Mesenchymal stem cell of Wharton's jelly (primary cell): ENCODE results near the gene FOXC2.

GRCh38 chr16:85662954-85663691 lies 25.6 kb downstream of the GINS2 start:
- CAGE, long polyA plus RNA: no peak

GRCh38 chr16:85667738-85668469 lies 20.9 kb downstream of the GINS2 start:
- CAGE, long polyA plus RNA: no peak

- CAGE, long polyA plus RNA: no peak
Observed at GRCh38 chr16:85675133-85675595, 13.6 kb downstream of the GINS2 start.

DNA sequence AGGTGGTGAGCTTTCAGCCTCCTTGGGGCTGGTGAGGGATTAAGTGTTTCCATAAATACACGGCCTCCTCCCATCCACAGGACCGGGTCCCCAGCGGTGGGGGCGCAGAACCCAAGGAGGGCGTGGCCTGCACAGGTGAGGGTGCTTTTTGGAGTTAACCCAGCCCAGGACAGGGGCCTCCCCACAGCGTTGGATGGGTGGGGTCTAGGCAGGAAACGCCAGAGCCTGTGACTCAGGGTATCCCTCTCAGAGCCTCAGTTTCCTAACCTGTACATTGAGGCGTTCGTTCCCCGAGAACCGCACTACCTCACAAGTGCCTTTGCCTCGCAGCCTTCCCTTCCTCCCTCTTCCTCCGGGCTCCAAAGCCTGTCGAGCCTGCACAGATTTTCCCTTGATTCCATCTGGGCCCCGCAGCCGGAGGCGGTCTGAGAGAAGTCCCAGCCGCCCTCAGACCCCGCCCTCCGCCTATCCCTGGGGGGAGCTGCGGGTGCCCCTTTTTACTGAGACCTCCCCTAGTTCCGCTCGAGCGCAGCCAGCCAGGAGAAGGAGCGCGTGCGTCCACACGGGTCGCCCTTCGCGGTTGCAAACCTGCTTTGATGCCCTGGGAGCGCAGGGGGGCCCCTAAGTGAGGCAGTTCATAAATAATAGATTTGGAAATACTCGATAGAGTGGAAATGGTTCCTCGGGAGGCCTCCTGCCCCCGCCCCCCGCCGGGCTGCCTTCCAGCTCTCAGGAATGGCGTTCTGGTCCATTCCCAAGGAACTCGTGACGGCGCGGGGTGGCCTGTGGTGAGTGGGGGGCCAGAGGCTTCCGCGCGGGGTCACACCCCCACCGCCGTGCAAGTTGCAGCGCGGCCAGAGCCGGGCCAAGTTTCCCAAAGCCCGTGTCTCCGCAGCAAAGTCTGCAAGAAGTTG lies 791 bp downstream of the C16orf74 start:
- CAGE, long polyA plus RNA: no peak

GRCh38 chr16:85759051-85759501 lies 8.2 kb upstream of the C16orf74 start:
- CAGE, long polyA plus RNA: no peak

GRCh38 chr16:85847481-85848298 lies 48.2 kb downstream of the COX4I1 start:
- CAGE, long polyA plus RNA: no peak

DNA sequence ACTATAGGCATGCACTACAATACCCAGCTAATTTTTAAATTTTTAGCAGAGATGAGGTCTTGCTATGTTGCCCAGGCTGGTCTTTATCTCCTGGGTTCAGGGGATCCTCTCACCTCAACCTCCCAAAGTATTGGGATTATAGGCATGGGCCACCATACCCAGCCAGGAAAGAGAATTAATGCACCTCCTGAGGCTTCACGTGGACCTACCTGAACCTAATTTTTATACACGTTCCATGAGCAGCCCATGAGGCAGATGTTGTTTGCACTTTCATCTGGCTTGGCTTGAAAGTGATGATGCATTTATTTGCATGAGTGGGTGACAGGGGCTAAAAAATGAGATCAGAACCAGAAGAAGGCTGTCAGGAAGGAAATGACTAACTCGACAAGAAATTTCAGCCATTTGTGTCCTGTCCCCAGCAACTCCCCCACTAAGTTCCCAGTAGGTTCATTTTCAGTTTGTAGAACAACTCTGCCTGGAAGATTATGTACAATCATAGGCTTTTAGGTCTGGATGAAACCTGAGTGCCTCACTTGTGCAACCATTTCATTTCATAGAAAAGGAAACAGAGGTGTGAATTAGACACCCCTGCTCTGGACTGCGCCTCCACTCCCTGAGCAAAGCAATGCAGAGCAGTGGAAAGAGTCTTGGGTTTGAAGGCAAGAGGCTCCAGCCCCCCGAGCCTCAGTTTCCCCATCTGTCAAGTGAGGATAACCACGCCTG lies 10.2 kb upstream of the IRF8 start:
- CAGE, long polyA plus RNA: no peak

- CAGE, long polyA plus RNA: no peak
Observed at GRCh38 chr16:85903338-85904239, 4.6 kb downstream of the IRF8 start.

- CAGE, long polyA plus RNA: no peak
Observed at GRCh38 chr16:85911062-85911798, 12.3 kb downstream of the IRF8 start.

DNA sequence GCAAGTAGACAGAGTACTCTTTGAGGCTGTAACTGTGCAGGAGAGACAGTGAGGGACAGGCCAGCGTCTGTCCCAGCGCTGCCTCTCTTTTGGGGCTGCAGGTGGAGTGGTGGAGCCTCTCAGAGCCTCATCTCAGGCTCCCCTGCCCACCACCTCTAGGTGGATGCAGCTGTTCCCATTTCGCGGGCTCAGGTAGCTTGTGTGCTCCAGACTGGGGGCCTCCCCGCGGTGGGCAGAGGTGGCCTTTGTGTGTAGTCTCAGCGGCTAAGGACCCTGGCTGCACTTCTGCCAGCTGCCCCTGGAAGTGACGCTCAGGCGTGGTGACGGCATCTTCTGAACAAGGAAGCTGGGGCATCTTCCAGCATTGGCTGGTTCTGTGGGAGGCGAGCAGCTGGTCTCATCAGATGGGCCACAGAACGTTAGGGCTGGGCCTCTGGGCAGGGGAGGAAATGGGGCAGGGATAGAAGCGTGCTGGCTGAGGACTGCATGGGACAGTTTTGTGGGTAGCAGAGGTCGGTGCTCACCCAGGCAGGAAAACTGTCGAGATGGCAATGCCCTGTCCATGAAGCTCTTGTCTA lies 16.1 kb downstream of the IRF8 start:
- CAGE, long polyA plus RNA: no peak

GRCh38 chr16:85947543-85948335 lies 48.8 kb downstream of the IRF8 start:
- CAGE, long polyA plus RNA: no peak

DNA sequence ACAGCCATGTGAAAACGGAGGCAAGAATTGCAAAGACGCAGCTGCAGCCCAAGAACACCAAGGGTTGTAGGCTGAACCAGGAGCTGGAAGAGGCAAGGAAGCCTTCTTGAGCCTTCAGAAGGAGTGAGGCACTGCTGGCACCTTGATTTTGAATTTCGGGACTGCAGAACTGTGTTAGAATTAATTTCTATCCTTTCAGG lies 243.3 kb downstream of the IRF8 start:
- CAGE, long polyA plus RNA: no peak

- CAGE, long polyA plus RNA: no peak
Observed at GRCh38 chr16:86157885-86158368, 259.0 kb downstream of the IRF8 start.

GRCh38 chr16:86243999-86244727 lies 266.2 kb upstream of the FOXF1 start:
- CAGE, long polyA plus RNA: no peak

DNA sequence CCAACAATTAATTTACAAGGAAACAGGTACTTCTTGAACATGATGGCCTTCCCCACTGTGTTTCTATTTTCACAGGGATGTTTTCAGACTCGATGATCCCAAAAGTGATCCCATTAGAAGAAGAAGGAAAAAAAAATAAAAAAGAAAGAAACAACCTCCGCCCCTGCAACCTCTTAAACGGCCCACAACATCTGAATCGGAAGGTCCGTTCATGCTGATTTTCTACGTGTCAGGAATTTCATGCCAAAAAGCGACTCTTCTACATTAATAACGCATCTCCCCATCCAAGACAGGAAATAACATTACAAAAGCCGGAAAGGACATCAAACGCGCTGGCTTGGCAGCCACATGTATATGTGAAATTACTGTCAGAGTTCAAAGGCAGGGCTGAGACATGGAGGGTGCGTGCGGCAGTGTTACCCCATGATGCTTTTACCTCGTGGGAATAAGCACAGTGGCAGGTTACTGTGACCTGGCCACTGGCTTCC lies 120.9 kb upstream of the FOXF1 start:
- CAGE, long polyA plus RNA: no peak

DNA sequence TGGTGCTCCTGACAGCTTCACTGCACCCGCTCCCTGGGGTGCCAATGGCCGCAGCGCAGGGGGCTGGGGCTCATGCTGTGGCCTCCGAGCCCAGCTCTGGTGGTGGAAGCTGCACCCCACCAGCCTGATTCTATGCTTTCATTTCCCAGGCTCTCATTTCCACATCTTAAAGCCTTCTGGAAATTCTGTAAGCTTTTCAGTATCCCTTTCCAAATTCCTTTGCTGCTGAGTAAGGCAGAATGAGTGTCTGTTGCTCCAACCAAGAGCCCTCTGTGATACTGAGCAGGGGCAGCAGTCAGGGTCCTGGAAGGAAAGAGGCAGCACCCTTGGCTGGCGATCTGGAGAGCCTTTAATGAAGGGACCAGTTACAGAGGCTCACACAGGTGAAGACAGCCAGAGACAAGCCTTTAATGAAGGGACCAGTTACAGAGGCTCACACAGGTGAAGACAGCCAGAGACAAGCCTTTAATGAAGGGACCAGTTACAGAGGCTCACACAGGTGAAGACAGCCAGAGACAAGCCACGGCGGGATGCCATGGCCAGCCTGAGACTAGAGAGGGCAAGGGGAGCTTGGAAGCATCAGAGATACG lies 79.4 kb upstream of the FOXF1 start:
- CAGE, long polyA plus RNA: no peak

GRCh38 chr16:86462144-86462615 lies 48.1 kb upstream of the FOXF1 start:
- CAGE, long polyA plus RNA: no peak

DNA sequence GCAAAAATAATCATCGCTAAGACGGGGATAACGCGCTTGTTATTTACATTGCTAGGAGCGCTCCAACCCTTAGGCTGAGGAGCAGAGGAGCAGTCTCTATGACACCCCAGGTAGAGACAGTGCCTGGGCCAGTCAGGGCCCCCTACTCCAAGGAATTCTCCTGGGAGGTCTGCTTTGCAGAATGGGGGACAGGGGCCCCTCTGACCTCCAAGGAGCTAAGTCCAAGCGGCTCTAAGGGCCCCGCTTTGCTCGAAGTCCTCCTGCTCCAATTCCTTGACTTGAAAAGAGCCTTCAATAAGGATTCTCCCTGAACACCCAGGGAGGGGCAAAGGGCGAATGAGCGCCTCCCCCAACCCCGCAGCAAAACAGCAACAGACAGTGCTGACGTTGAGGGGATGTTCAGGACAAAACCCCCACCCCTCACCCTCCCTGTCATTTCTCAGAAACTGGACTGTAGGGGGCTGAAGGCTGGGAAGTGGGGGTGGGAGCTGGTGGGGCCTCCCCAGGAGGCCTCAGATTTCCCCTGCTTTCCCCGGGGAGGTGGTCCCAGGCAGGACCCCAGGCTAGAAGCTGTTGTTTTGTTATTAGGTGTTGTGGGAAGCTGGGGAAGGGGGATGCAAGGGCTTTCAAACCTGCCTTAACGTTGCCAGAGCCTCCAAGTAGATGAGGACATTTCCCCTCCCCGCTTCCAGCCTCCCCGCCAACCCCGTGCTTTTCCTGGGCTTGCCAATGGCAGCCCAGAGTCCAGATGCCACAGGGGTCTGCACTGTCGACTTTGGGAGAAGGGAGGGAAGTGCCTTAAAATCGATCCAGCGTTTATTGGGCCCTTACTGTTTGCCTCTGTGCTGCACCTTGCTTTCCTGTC lies 10.1 kb upstream of the FOXF1 start:
- CAGE, long polyA plus RNA: no peak

DNA sequence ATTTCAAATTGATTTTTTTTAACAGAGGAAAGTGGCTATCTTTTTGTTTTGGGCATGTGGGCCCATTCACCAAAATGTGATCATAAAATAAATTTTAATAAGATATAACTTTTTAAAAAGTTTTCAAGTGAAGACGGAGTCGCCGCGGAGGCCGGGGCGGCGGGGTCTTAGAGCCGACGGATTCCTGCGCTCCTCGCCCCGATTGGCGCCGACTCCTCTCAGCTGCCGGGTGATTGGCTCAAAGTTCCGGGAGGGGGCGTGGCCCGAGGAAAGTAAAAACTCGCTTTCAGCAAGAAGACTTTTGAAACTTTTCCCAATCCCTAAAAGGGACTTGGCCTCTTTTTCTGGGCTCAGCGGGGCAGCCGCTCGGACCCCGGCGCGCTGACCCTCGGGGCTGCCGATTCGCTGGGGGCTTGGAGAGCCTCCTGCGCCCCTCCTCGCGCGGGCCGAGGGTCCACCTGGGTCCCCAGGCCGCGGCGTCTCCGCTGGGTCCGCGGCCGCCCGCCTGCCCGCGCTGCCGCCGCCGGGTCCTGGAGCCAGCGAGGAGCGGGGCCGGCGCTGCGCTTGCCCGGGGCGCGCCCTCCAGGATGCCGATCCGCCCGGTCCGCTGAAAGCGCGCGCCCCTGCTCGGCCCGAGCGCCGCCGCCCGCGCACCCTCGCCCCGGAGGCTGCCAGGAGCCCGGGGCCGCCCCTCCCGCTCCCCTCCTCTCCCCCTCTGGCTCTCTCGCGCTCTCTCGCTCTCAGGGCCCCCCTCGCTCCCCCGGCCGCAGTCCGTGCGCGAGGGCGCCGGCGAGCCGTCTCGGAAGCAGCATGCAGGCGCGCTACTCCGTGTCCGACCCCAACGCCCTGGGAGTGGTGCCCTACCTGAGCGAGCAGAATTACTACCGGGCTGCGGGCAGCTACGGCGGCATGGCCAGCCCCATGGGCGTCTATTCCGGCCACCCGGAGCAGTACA lies at the start of gene FOXC2:
Gene FOXC2, plus strand, starts transcription at position 304 of the 955 bp plus-strand sequence.
- CAGE, long polyA plus RNA: no peak

DNA sequence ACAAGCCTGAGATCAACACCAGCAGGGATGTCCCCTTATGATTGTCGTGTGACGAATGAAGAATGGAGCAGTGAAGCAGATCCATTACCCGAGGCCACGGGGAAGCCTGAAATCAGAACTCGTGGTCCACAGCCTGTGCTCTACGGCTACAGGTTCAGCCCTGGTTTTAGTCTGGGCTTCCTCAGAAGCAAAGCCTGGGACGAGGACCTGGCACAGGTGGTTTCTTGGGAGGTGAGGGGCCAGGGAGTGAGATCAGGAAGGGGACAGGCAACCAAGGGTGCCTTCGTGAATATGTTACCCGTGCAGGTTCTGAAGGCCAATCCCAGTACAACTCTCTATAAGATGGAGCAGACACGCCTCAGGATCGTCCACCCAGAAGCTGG lies 61.2 kb downstream of the FOXL1 start:
- CAGE, long polyA plus RNA: no peak